Psoas muscle (tissue), 2 donors: ENCODE data around the gene NPIPA3.

DNA sequence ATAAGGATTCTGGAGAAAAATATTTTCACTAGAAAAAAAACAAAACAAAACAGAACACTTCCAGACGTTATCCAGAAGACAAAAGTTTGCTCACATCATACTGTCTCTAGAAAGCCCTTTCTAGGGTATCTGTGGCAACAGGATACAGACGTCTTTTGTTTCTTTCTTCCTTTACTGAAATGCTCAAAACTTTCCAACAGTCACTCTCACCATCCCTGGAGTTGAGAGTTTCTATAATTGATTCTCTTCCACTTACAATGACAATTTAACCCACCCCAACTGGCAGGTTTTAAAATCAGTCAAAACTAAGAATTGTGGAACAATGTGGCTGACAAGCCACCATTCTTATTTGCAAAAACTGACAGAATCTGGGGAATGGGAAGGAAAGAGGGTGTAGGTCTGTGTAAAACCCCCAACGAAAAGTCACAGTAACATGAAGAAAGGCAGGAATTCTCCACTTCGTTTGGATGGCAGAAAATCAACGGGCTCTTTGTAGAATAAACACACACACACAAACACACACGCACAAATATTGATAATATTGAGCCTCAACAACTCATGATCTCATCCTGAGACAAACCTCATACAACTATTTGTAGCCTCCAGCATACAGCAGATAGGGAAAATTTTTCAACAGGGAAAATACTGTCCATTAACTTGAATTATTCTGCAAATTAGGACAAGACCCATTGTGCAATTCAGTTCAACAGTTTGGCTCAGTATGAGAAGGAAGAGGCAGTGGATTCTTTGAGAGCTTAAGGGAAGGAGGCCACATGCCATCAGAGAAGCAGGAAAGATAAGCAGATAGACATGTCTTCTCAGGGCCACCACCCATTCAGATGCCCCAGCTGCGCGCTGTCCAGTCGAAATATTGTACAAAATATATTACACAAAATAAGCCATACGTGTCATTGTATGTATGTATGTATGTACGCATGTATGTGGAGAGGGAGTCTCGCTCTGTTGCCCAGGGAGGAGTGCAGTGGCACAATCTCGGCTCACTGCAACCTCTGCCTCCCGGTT, 2.2 kb downstream of the ZC3H7A start:
- PRO-cap, 2 experiments = no peak in any of the 2 experiments

- PRO-cap, 2 experiments = peak in 1 of 2 experiments; most common minus-strand start chr16:11915708 (in 1)
Observed at GRCh38 chr16:11915589-11915837, 243 bp downstream of the GSPT1 start.

GRCh38 chr16:12079962-12080653, 103.6 kb downstream of the SNX29 start:
- PRO-cap, 2 experiments = no peak in any of the 2 experiments

GRCh38 chr16:12089236-12090230, 113.0 kb downstream of the SNX29 start:
- PRO-cap, 2 experiments = no peak in any of the 2 experiments

DNA sequence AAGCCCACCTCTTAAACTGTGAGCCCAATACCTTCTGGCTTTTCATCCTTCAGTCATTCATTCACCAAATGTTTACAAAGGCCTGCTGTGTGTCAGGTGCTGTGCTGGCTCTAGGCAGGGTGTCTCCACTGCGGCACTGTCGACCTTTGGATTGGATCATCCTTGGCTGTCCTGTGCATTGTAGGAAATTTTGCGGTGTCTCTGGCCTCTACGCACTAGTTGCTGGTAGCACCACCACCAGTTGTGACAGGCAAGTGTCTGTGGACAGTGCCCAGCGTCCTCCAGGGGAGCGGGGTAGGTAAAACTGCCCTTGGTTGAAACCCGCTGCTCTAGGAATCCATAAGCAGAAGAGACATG, 123.6 kb downstream of the SNX29 start:
- PRO-cap, 2 experiments = no peak in any of the 2 experiments

DNA sequence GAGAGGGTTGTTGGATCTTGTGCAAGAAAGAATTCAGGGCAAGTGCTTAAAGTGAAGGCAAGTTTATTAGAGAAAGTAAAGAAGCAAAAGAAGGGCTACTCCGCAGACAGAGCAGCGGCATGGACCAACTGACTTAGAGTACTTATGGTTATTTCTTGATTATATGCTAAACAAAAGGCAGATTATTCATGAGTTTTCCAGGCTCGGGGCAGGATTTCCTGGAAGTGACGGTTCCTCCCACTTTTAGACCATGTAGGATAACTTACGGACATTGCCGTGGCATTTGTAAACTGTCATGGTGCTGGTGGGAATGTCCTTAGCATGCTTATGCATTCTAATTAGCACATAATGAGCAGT, 164.8 kb downstream of the SNX29 start:
- PRO-cap, 2 experiments = no peak in any of the 2 experiments

DNA sequence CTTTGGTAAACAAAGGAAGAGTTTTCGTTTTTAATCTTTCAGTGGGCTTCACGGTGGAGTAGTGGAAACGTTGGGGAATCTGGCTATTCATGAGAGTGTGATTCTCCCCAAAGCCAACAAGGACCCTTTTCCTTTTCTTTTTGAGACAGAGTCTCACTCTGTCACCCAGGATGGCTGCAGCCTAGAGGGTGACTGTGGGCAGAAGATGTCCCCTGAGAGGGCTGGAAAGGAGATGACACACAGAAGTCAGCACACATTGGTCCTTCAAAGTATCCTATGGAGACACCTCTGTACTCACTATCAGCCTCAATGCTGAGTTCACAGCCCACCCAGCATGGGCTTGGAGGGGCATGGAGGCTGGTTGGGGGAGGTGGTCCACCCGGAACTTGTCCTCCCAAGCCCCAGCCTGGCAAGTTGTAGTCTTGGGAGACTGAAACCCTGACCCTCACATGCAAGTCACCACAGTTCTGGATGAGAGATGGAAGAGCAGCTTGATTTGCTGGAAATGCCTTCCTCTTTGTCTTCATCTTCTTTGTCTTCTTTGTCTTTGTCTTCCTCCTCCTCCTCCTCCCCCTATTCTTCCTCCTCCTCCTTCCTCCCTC, 256.1 kb downstream of the SNX29 start:
- PRO-cap, 2 experiments = no peak in any of the 2 experiments

DNA sequence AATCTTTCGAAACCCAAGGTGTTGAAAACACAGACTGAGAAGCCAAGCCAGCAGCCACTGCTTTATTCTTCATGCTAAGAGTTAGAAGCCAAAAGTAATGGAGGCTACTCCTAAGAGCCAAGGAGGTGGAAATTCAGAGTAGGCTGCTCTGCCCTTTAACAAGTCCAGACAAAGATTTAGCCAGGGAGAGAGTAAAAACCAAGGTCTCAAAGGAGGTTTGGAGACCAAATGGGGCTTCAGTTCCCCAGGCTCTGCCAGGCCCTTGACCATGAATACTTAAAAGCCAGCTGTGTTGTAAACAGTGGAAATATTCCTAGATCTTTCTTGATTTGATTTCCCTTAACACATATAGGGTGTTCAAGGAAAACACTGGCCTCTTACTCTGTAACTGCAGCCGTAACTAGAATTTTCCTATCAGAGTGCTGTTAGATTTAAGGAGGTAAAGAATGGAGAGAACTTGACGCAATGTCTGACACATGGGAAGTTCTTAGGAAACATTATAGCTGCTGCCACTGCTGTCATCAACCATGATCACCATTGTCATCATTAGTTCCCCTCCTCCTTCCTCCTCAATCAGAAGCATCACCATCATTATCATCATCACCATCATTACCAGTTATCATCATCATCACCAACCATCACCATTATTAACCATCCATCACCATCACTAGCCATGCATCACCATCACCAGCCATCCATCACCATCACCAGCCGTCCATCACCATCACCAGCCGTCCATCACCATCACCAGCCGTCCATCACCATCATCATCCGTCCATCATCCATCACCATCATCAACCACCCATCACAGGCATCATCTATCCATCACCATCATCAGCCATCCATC, 382.3 kb downstream of the CPPED1 start:
- PRO-cap, 2 experiments = no peak in any of the 2 experiments

DNA sequence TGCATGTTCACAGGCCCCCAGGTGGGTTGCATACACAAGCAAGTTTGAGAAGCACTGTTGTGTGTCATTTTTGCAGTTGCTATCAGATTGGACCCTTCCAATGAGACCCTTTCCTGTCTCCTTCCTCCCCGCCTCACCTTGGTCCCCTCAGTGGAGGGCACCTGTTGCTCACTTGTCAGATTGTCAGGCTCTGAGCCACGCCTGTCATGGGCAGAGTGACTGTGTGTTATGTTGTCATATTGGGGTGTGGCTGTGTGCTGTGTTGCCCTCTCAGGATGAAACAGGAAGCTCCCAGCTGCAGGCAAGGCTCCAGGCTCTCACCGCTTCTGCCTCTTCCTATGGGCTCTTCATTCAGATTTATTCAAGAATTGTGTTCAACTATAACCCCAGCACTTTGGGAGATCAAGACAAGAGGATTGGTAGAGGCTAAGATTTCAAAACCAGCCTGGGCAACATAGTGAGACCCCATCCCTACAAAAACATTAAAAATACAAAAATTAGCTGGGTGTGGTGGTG, 302.9 kb downstream of the CPPED1 start:
- PRO-cap, 2 experiments = no peak in any of the 2 experiments

DNA sequence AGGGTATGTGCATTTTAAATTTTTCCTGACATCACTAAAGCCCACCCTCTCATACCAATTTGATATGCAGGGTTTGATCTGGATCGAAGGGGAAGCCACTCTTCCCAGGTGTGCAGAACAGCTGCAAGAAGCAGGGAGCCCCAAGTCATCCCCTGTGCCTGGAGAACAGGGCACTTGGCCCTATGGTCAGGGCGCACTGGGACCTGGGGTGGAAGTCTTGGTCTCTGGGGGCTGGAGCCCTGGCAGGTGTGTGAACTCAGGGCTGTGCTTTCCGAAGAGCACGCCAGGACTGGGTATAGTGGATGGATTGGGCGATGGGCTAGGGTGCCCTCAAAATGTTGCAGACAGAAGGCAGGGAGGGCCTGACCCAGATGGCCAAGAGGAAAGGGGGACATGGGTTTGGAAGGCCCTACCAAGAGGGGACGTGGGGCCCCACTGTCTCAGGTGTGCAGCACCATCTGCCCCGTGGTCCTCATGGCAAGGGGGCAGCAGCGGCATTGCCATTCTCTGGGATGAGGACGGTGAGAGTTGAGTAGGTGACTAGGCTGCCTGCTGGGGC, 272.5 kb downstream of the CPPED1 start:
- PRO-cap, 2 experiments = no peak in any of the 2 experiments

GRCh38 chr16:12536242-12536523, 267.5 kb downstream of the CPPED1 start:
- PRO-cap, 2 experiments = no peak in any of the 2 experiments

DNA sequence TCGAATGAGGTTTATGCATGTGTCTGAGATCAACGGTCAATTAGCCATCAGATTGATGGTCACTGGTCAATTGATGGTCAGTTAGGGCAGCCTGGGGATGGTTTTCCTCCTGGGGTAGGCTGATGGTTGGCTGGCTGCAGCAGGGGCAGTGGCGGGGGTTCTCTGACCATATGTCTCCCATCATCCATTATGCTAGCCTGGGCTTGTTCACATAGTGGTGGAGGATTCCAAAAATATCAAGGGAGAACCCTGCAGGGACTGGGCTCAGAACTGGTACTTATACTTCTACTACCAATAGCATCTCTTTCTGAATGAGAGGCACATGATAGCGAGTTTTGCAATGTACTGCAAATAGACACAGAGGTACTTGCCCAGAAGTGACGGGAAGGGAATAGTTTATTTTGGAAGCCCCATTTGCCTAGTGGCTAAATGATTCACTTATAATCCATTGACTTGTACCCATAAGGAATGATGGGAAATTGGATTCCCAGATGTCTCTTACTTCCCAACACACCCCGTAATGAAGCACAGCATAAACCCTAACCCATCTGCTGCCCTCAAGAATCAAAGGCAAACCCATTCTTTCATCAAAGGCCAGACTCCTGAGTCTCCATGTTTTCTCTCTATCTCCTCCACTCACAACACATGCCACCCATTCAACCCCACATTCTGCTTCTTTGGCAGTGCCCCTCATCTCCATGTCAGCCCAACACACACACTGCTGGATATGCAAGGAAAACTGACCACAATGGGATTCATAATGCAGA, 124.8 kb upstream of the ERCC4 start:
- PRO-cap, 2 experiments = no peak in any of the 2 experiments

- PRO-cap, 2 experiments = no peak in any of the 2 experiments
Observed at GRCh38 chr16:14042597-14043107, 28.5 kb upstream of the MRTFB start.

- PRO-cap, 2 experiments = no peak in any of the 2 experiments
Observed at GRCh38 chr16:14106274-14106652, 35.1 kb downstream of the MRTFB start.

- PRO-cap, 2 experiments = peak in 2 of 2 experiments; most common plus-strand start chr16:14308066 (in 2); most common minus-strand start chr16:14307800 (in 2)
Observed at GRCh38 chr16:14307669-14308783, 236.9 kb downstream of the MRTFB start.

DNA sequence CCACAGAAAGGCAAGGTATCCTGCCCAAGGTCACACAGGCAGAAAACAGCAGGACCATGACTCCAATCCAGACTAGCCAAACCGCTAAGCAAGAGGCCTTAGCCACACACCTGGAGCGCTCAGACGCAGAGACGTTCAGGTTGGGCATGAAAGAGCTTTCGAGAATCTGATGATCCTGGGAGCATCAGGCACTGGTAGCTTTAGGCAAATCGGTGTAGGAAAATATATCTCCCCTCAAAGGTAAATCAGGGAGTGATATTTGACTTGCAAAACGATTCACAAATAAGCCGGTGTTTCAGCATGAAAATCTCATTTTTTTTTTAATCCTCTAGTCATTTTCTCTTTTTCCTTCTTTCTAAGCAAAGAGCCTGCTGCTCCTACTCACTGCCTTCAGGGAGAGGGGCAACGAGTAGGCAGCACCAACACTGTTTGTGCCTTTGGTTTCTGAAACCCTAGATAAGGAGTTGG, 279.0 kb downstream of the MRTFB start:
- PRO-cap, 2 experiments = no peak in any of the 2 experiments

GRCh38 chr16:14633162-14633646, 453 bp downstream of the BFAR start:
- PRO-cap, 2 experiments = peak in 2 of 2 experiments; most common minus-strand start chr16:14633287 (in 1)

DNA sequence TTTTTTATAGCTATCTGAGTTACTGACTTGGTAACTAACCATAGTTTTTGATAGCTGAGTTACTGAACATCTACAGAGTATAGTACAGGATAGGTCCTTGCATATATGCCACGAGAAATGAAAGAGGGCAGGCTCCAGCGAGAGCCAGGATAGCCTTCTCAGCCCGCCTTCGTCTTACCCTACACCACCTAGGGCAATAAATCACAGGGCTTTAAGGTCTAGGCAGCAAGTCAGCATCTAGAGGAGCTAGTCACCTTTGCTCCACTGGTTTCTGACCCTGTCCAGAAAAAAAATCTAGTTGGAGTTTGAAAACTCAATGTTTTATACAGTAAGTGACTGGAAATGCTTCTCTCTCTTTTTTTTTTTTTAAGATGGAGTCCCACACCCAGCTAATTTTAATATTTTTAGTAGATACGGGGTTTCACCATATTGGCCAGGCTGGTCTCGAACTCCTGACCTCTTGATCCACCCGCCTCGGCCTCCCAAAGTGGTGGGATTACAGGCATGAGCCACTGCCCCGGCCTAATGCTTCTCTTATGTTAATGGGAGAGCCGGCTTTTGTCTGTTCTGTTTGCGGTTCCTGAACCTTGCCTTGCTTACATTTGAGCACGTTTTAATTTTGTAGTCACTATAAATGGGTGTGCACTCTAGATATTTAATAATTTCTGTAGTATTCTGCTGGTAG, 2.8 kb downstream of the BFAR start:
- PRO-cap, 2 experiments = no peak in any of the 2 experiments

DNA sequence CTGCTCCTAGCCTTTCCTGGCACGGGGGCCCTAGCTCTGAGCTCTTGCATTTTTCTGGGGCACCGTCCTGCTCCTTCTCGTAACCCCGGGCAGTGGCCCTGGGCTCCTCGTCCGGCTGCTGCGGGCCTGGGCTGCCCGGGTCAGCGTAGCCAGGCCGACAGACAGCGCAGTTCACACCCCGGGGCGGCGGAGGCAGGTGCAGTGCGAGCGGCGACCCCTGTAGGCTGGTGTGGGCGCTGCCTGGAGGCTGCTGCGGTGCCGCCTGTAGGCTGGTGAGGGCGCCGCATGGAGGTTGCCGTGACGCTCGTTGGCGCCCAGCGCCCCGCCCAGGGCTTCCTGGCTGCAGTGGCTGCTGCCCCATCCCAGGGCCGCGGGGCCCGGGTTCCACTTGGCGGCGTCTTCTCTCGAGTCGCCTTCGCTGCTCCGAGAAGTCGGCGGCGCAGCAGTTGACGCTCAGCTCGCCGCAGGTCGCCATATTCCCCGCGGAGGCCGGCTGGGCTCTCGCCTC, at the start of gene NPIPA3:
Gene NPIPA3, plus strand, starts transcription at position 329 of the 508 bp plus-strand sequence.
- PRO-cap, 2 experiments = no peak in any of the 2 experiments

DNA sequence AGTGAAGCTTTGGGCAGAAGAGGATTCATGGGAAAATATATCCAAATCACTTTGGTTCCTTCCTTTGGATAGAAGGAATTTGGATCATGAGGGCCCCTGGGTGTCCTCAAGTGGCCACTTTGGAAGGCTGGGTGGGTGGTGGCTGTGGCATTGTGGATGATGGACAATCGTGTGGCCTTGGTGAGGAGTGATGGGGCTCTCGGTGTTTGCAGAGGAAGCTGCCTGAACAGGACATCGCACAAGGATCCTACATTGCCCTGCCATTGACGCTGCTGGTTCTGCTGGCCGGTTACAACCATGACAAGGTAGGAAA, 42.5 kb upstream of the NPIPA1 start:
- PRO-cap, 2 experiments = no peak in any of the 2 experiments